ENCODE measurements around the genes LCE2B, KPRP, LCE1E, SPRR4, SPRR2F and S100A3.

- PRO-cap, result no peak
- RAMPAGE, long total RNA, 4 experiments, result no peak in any of the 4 experiments
Observed at GRCh38 chr1:152038101-152038753, 1.4 kb upstream of the S100A11 start.

DNA sequence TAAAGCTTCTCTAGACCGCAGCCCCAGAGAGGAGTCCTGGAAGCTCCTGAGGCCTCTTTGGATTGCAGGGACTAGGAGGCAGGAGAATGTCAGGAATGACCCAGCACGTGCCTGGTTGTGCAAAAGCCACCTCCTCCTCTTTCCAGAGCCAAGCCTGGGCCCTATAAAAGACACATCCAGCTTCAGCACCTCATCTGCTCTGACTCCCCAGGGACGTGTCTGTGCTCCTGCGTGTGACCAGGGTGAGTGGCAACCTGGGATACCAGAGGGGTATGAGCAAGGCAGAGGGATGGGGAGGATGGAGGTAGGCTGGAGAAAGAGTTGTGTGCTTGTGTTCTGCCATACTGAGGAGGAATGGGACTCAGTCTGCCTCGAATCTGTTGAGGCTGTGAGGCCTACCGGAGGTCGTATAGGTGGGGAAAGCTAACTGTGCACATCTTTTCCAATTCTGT is at the start of gene LCE2B:
LCE2B (plus strand) TSS at position 209 of the 452 bp plus-strand sequence.
- PRO-cap, result no peak
- RAMPAGE, long total RNA, 4 experiments, result no peak in any of the 4 experiments

GRCh38 chr1:152757785-152758089 is at the start of gene KPRP:
TSS of gene KPRP (plus strand) at chr1:152758025.
- PRO-cap, result no peak
- RAMPAGE, long total RNA, 4 experiments, result no peak in any of the 4 experiments

- PRO-cap, result no peak
- RAMPAGE, long total RNA, 4 experiments, result no peak in any of the 4 experiments
Observed at GRCh38 chr1:152786078-152786423, at the start of gene LCE1E. TSS of gene LCE1E (plus strand) at chr1:152786257.

DNA sequence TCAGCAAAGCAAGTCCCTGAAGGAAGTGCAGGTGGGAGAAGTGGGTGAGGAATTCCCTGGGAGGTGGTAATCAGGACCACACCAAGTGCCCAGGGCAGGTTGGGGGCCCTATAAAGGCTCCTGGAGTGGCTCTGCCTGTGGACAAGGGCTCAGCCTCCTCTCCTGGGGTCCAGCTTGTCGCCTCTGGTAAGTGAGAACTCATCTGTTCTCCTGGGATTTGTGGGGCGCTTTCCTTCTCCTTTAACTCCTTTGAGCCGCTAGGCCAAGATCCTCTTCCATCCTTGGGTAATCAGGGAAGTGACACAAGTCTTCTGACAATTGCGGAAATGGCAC is at the start of gene SPRR4:
SPRR4 (plus strand) TSS at position 140 of the 333 bp plus-strand sequence.
- PRO-cap, result no peak
- RAMPAGE, long total RNA, 4 experiments, result no peak in any of the 4 experiments

GRCh38 chr1:153030795-153031064 is 273 bp upstream of the SPRR1B start:
- PRO-cap, result no peak
- RAMPAGE, long total RNA, 4 experiments, result no peak in any of the 4 experiments

- PRO-cap, result no peak
- RAMPAGE, long total RNA, 4 experiments, result no peak in any of the 4 experiments
Observed at GRCh38 chr1:153113276-153113707, at the start of gene SPRR2F. TSS of gene SPRR2F (minus strand) at chr1:153113516.

DNA sequence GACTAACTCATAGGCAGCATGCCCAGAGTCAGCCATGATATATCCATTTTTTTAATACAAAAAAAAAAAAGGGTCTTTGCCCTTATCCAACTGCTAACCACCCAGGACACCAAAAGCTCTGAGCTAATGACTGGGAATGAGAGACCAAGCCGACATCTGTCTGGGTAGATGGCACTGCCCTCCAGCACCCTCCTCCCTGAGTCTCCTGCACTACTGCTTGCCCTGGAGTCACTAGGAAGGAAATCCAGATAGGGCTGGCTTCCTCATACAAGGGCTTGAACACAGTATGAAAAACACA is 28.1 kb upstream of the S100A7 start:
- PRO-cap, result unidirectional peak, minus-strand start at position 230 of the sequence
- RAMPAGE, long total RNA, 4 experiments, result no peak in any of the 4 experiments

GRCh38 chr1:153493630-153494151 is 33.2 kb upstream of the S100A7 start:
- PRO-cap, result no peak
- RAMPAGE, long total RNA, 4 experiments, result no peak in any of the 4 experiments

DNA sequence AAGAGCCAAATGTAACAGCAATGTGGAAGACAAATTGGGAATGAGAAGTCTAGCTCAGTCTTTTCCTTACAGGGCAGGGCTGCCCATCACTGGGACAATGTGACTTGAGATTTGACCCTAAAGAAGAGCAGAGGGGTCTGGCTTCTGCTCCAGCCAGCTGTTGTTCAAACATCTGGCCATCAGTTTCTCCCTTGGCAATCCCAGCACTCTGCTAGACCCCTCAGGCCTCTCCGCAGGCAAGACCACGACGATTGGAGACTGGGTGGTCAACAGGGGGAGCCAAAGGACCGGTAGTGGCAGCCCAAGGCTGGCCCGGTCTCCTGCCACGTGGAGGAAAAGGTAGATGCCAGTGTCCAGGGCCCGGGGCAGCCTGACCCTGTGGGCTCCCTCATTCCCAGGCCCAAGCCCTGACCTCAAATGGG is 25.0 kb downstream of the S100A6 start:
- PRO-cap, result no peak
- RAMPAGE, long total RNA, 4 experiments, result no peak in any of the 4 experiments

- PRO-cap, result no peak
- RAMPAGE, long total RNA, 4 experiments, result no peak in any of the 4 experiments
Observed at GRCh38 chr1:153542804-153543434, 2.2 kb upstream of the S100A5 start.

GRCh38 chr1:153543435-153544158 is 2.0 kb downstream of the S100A4 start:
- PRO-cap, result no peak
- RAMPAGE, long total RNA, 4 experiments, result no peak in any of the 4 experiments

DNA sequence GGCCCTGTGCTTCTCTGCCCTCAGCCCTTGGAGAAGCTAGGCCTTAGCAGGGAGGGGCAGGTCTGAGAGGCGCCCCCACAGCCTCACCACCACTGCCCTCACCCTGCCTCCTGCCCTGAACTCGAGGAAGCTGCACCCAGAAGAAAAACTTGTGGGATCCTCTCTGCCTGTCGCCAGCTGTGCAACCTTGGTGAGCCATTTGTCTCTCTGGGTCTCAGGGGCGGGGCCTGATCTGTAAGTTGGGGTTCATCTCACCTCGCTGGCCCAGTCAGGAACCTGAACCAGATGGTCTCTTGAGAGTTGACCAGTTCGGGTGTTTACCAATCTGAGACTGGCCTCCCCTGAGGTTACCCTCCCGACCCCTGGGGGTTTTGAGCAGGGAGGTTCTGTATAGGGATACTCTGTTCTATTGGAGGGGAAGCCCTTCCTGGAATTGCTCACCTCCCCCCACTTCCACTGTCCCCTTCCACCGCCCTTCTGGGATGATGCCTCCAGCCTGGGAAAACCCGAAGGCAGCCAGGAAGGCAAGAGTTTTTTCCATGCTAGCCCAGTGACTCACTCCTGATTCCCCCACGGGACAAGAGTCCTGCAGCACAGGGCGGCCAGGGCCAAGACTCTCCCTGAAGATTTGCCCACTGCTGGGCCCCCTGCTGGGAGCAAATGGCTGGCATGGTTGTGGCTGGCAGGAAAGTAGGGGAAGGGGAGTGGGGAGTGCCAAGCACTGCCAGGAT is at the start of gene S100A3:
S100A3 (minus strand) TSS at position 333 of the 731 bp plus-strand sequence.
- PRO-cap, result bidirectional peak, plus-strand start at position 564 of the sequence, minus-strand start at position 479 of the sequence
- RAMPAGE, long total RNA, 4 experiments, result start-site peak on the minus strand in 4 of 4 experiments, centred at positions 323 to 348 of the sequence, 7 to 46 reads per replicate

- PRO-cap, result no peak
- RAMPAGE, long total RNA, 4 experiments, result no peak in any of the 4 experiments
Observed at GRCh38 chr1:153561249-153561850, 4.3 kb downstream of the S100A2 start.

- PRO-cap, result no peak
- RAMPAGE, long total RNA, 4 experiments, result no peak in any of the 4 experiments
Observed at GRCh38 chr1:153667503-153667910, 3.3 kb downstream of the ILF2 start.

GRCh38 chr1:153677606-153678074 is 848 bp upstream of the NPR1 start:
- PRO-cap, result no peak
- RAMPAGE, long total RNA, 4 experiments, result no peak in any of the 4 experiments

DNA sequence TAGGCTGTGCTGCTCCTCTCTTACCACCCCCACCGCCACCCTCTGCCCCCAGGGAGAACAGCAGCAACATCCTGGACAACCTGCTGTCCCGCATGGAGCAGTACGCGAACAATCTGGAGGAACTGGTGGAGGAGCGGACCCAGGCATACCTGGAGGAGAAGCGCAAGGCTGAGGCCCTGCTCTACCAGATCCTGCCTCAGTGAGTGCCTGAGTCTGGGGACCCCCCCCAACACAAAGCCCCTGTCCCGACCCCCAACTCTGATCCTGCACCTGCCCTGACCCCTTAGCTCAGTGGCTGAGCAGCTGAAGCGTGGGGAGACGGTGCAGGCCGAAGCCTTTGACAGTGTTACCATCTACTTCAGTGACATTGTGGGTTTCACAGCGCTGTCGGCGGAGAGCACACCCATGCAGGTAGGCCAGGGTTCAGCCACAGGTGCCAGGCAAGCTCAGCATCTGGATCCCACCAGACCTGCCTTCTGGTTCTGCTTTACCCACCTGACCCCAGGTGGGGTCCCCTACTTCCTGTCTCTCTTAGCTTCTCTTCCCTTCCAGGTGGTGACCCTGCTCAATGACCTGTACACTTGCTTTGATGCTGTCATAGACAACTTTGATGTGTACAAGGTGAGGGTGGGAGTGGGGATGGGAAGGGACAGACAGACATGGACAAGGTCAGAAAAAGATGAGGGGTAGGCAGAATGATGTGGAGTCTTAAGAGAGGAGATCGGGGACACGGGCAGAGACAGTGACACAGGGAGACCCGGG is 10.6 kb downstream of the NPR1 start:
- PRO-cap, result no peak
- RAMPAGE, long total RNA, 4 experiments, result no peak in any of the 4 experiments

DNA sequence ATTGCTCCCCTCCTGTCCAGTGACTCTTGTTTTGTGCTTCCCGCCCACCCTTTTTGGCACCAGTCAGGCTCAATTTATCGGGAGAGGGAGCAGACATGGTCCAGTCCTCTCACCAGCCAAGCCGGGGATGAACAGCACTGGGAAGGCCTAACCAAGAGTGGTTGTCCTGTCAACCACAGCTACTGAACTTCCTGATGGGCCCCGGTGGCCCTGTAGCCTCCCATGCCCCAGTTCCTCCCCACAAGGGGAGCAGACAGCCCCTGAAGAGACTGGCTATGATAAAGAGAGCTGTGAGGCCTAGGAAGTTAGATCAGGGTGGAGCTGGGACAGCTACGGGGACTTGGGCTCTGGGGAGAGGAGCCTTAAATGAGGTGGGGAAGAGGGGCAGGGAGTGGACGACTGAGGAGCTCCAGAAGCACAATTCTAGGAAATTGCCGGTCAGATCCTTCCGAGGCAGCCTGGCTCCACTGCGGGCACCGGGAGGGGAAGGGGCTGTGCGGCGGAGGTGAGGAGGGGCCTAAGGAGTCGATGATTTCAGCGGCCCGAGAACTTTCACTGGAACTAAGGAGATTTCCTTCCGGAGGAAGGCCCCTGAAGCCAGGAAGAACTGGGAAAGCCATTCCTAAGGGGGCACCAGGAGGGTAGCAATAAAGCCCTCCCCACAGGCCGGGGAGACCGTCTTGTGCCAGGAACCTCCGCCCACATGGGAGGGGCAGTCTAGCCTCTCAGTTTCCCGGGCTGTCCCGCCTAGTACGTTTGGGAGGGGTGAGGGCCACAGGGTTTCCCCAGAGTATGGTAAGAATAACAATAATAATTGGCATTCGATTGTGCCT is 19.4 kb downstream of the NPR1 start:
- PRO-cap, result no peak
- RAMPAGE, long total RNA, 4 experiments, result no peak in any of the 4 experiments

GRCh38 chr1:153774093-153774521 is 1.1 kb upstream of the SLC27A3 start:
- PRO-cap, result no peak
- RAMPAGE, long total RNA, 4 experiments, result no peak in any of the 4 experiments

DNA sequence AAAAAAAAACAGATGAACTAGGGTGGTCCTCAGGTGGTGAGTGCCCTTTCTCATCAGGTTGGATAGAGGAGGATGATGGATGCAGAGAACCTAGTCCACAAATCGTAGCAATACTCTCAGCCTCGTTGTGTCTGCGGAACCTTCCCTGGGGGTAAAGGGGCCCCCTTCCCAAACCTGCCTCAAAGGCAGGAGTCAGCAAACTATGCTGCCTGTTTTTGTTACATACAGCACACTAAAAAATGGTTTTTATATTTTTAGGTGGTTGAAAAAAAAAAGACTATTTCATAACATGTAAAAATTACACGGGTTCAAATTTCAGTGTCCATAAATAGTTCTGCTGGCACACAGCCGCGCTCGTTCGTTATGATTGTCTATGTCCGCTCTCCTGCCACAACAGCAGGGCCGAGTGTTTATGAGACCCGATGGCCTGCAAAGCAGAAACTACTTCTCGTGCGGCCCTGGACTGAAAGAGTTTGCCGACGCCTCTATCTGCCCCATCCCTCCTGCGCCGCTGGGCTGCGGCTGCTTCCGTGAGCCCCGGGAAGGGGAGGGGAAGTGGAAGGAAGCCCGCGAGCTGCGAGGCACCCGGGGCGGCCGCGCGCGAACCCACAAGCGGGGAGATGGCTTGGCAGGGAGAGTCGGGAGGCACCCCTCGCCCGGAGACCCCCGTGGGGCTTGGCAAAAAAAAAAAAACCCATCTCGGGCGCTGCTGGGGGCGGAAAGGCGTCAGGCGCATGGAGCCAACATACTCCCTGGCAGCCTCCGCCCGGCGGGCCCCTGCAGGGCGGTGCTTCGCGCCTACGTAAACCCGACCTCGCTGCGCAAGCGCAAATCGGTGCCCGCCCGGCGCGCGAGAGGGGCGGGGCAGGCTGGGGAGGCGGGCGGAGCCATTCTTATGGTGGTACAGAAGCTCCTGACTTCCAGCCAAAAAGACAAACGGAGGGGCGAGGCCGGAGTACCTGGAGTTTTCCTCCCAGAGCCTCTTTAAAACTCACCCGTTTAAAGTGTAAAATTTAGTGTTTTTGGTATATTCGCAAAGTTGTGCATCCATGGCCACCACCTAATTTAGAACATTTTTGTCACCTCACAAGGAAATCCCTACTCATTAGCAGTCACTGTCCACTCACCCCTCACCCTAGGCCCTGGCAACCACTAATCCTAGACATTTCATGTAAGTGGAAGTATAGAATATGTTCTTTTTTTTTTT is 8.2 kb downstream of the SLC27A3 start:
- PRO-cap, result bidirectional peak, plus-strand start at position 853 of the sequence, minus-strand start at position 779 of the sequence
- RAMPAGE, long total RNA, 4 experiments, result start-site peak on the minus strand in 1 of 4 experiments, centred at position 779 of the sequence, 11 reads per replicate